Subcutaneous adipose tissue (tissue), 3 donors: ENCODE measurements around a stretch of chr9.

DNA sequence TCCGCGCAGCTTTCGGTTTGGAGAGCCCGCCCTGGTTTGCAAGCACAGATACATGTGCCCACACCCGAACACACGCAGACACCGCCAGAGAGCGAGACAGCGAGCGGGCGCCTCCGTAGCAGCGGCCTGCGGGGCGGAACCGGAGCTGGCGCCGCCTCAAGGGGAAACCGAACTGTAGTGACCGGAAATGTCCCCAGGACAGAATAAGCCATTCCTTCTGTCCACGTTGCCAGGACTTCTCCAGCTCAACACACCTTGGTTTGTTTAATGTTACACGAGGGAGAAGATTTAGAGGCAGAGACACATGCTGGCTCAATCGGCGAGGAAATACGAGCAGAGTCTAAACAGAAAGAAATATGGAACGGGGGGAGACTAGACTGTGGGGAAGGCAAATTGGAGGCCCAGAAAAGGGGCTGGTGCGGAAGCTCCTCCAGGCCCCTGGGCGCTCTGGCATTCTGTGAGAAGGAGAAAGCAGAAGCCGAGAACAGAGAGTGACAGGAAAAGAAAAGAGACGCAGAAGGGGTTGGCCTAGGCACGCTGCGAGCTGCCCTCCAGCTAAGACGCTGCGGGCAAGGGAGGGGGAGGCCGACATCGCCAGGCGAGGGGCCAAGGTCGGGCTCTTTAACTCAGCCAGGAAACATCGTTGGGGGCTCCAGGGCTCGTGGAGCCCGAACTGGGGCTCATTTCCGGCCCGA, 3.0 kb upstream of the PAX5 start:
- PRO-cap: no peak
- RAMPAGE, long total RNA, 3 experiments: no peak in any of the 3 experiments

DNA sequence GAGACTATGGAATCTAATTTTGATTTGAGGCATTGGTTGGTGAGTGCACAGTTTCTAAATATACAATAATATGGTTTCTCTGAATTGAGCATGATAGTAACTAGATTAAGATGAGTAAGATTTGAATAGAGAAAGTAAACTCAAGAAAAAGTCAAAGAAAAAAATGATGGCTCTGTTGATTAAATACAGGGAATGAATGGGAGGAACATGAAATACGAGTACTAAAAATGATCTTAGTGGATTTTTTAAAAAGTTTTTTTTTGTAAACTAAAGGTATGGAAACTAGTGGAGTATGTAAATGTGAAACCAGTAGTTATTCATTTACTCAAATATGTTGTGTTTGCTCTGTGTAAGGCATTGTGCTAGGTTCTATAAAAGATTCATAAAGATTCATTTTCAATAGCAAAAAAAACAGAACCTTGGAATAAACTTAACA, 101.2 kb downstream of the ZCCHC7 start:
- PRO-cap: no peak
- RAMPAGE, long total RNA, 3 experiments: no peak in any of the 3 experiments

DNA sequence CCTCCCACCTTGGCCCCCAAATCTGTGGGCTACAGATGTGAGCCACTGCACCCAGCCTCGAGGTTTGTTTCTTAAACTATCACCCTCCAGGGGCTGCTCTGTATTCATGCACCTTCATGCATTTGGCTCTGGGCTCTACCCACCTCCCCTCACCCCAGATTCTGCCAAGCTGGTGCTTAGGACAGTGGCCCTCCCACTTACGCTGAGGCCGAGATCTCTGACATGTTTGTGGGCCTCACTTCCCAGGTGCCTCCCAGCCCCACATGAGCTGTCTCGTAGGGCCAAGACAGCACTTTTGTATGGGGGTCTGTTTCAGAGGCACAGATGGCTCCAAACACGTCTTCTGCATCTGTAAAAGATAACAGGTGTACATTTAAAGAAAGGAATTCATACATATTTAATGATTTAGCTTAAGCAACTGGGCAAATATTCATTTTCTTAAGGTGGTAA, 28.0 kb upstream of the GRHPR start:
- PRO-cap: no peak
- RAMPAGE, long total RNA, 3 experiments: no peak in any of the 3 experiments

- PRO-cap: no peak
- RAMPAGE, long total RNA, 3 experiments: no peak in any of the 3 experiments
Measured at GRCh38 chr9:37421935-37422423, 517 bp upstream of the GRHPR start.

GRCh38 chr9:37968931-37969692, 65.2 kb upstream of the SLC25A51 start:
- PRO-cap: no peak
- RAMPAGE, long total RNA, 3 experiments: no peak in any of the 3 experiments

DNA sequence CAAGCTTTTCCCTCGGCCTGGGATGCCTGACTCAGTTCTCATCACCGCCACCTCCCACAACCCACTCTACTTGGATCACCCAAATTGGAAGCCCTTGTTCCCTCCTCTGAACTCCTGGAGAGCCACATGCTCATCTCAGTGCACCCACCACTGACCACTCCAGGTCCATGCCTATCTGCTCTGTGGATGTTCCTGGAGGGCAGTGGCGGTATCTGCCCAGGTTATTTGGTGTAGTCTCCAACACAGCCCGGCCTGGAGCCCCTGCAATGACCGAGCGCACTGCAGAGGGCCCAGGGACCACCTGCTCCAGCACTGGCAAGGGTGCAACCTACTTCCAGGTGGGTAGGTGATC, 58.5 kb downstream of the SHB start:
- PRO-cap: no peak
- RAMPAGE, long total RNA, 3 experiments: no peak in any of the 3 experiments

DNA sequence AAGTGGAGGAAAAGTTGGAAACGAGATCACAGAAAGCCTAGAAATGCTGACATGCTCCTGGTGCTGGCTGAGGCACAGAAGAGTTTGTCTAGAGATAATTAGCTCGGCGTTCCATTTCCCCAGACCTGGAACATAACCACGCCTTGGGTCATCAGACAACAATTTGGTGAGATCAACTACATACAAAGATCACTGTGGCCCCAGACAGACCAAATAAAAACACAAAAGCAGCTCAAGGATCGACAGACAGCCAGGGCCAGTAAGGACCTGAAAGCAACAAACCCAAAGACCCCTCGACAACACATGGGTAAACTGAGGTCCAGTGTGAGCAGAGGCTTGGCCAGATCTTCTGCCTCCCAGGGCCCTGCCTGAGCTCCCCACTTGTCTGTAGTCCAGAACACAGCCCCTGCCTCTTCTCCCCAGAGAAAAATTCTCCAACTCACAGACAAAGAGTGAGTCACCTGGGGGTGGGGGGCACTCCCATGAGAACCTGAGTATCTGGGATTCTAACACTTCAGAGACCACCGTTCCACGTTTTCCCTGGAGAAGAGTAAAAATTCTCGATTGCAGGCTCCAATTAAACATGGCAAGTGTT, 52.4 kb downstream of the SHB start:
- PRO-cap: no peak
- RAMPAGE, long total RNA, 3 experiments: no peak in any of the 3 experiments

GRCh38 chr9:38024267-38024925, 44.6 kb downstream of the SHB start:
- PRO-cap: no peak
- RAMPAGE, long total RNA, 3 experiments: no peak in any of the 3 experiments

DNA sequence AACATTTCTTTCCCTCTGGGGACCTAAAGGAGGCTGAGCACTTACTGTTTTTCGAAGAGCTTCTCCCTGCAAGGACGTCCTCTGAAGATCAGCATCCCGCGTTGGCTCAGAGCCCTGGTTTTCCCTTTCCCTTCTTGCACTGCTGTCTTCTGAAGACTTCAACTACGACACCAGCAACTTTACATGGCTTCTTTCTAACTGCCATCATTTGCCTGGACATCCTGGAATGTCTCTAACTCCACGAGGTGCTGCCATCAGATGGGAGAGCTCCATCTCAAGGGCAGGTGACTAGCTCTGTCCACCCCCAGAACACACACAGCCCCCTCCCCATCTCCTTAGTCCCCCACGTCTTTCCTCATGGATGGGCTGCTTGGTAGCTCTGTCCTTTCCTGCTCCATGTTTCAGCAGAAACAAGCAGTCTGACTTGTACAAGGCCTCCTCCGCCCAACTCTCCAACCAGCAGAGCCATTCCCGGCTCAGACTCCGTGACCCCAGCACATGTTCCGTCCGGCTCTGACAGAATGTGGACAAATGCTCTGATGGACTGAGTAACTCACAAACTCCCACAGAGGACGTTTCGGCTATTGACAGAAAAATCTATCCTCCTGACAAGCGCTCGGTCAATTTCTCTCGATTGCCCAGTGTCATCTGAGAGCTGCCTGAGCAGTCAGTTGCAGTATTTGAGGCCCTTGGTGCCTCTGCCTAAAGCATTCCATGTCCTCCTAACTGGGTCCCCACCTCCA, 17.0 kb downstream of the SHB start:
- PRO-cap: no peak
- RAMPAGE, long total RNA, 3 experiments: no peak in any of the 3 experiments

DNA sequence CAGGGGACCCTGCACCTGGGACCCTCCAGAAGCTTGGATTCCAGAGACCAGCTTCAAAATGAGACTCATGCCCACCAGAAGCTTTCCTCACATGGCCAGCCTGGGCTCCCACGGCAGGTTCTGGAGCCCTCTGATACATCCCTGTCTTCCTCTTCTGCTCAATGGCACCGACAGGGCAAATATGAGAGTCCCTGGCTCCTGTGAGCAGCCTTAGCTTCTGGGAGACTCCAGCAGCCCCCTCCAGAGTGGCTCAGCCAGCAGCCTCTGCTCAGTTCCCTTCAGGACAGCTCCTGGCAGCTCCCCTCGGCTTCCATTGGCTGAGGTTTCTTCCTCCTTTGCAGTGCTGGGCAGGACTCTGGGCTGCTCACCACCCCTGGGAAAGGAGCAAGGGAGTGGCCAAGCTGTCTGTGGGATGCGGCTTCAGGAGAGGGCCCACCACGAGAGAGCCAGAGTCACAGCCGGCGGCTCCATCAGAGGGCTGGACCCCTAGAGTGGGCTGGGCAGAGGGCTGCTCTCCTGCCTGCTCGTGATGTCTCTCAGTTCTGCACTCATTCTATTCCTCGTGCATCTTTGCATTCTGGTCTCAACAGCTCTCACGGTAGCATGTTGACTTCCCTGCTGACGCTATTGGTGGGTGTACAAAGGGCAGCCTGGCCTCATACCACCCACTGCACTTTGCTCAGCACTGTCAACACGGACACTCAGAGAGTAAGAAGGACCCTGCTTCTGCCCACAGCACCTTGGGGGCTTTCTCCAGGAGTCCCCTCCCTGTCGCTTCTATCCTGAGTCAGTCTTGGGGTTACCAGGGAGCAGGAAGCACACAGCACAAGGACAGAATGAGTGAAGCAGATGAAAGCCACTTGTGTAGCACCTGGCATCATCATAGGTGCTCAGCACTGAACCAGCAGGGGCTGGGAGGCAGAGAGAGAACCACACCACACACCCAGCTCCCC, 81.0 kb upstream of the ALDH1B1 start:
- PRO-cap: unidirectional peak, minus-strand start at position 266 of the sequence
- RAMPAGE, long total RNA, 3 experiments: no peak in any of the 3 experiments

DNA sequence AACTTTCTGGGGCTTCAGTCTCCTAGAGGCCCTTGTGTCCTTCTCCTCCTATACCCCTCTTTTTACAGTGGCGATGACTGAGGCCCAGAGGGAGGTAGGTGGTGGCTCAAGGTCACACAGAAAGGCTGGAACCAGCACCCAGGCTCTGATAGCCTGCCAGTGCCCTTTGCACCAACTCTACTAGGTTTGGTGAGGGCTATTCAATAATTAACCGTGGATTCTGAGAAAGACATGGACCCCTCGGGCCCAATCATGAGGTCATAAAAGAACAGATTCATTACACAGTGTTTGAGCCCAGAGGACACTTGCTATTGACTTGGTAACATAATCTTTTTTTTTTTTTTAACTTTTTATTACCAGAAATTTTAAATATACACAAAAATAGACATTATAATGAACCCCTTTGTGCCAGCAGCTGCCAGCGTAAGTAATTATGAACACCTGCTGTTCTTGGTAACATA, 6.1 kb upstream of the ALDH1B1 start:
- PRO-cap: no peak
- RAMPAGE, long total RNA, 3 experiments: no peak in any of the 3 experiments

DNA sequence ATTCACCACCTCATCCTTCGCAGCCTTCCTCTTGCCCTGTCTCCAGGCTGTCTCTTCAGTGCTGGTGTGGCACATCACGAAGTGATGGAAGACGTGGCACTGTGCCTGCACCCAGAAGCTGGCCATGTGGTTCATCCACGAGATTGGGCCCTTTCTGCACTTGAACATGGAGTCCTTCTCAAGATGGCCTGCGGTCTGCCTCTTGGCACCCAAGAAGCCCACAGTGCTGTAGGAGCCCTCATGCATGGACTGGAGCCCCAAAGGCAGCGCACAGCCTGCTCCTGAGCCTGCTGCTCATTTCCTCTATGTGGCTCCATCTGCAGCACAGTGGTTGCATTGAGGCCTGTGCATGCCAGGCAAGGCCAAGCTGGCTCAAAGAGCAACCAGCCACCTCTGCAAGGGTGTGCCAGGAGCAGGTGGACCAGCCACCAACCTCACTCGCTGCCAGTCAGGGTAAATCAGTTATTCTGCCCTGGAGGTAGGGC, 52.4 kb downstream of the ANKRD18A start:
- PRO-cap: no peak
- RAMPAGE, long total RNA, 3 experiments: no peak in any of the 3 experiments

DNA sequence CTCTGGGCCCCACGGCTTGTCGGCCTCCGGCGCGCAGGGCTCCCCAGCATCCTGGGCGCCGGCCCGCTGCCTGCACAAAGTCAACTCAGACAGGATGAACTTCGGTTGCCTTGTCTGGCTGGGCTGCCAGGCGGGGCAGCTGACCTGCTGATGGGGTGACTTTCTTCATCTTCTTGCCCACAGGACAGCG, 1.1 kb upstream of the ANKRD18A start:
- PRO-cap: no peak
- RAMPAGE, long total RNA, 3 experiments: no peak in any of the 3 experiments

GRCh38 chr9:38652394-38652670, 31.9 kb upstream of the ANKRD18A start:
- PRO-cap: no peak
- RAMPAGE, long total RNA, 3 experiments: no peak in any of the 3 experiments

- PRO-cap: no peak
- RAMPAGE, long total RNA, 3 experiments: no peak in any of the 3 experiments
Measured at GRCh38 chr9:38949621-38950177, 229.8 kb upstream of the FAM240B start.

- PRO-cap: no peak
- RAMPAGE, long total RNA, 3 experiments: start-site peak on the minus strand in 1 of 3 experiments, at chr9:40106594-40106618 at its widest, 41 reads per replicate
Measured at GRCh38 chr9:40105602-40106957, 750.6 kb downstream of the SPATA31A1 start.

DNA sequence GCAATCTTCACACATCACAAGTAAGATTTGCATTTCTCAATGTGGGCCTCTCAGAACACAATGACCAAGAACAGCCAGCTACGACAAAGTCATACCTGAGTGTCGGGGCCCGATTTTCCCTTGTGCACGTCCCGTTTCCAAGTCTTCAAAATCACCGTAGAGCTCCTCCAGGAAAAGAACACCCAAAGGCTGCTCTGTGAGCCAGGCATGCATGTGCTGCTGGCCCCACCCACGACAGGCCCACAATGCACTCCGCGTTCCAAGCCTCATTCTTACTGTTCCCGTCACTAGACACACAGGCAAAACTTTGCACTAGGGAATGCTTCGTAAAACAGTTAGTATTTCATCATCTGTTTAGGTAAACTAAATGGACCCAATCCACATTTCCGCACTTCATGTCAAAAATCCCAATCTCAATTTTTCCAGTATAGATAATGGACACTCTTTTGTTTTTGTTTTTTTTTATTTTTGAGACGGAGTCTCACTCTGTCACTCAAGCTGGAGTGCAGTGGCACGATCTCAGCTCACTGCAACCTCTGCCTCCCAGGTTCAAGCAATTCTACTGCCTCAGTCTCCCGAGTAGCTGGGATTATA, 549.5 kb downstream of the FOXD4L6 start:
- PRO-cap: no peak
- RAMPAGE, long total RNA, 3 experiments: start-site peak on the minus strand in 2 of 3 experiments, centred at positions 176 to 235 of the sequence, 31 to 37 reads per replicate

DNA sequence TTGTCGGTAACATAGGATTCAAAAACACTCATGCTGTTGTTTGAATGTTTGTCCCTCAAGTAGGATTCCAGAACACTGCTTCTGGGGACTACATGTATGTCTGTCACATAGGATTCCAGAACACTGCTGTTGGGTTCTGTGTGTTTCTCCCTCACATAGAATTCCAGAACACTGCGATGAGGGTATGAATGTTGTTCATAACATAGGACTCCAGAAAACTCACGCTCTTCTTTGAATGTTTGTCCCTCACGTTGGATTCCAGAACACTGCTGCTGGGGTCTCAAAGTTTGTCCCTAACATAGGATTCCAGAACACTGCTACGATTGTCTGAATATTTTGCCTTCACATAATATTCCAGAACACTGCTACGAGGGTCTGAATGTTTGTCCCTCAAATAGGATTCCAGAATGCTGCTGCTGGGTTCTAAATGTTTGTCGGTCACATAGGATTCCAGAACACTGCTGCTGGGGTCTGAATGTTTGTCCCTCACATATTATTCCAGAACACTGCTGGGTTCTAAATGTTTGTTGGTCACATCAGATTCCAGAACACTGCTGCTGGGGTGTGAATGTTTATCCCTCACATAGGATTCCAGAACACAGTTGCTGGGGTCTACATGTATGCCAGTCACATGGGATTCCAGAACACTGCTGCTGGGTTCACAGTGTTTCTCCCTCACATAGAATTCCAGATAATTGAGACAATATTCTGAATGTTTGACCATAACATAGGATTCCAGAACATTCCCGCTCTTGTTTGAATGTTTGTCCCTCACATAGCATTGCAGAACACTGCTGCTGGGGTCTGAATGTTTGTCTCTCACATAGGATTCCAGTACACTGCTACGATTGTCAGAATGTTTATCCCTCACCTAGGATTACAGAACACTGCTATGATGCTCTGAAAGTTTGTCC, 202.1 kb downstream of the FOXD4L6 start:
- PRO-cap: no peak
- RAMPAGE, long total RNA, 3 experiments: no peak in any of the 3 experiments

GRCh38 chr9:40991498-40992181, 136.8 kb downstream of the FOXD4L6 start:
- PRO-cap: bidirectional peak, plus-strand start at chr9:40992261, minus-strand start at chr9:40992107
- RAMPAGE, long total RNA, 3 experiments: start-site peak on the minus strand in 2 of 3 experiments, at chr9:40991908-40992107 at its widest, 19 to 26 reads per replicate

DNA sequence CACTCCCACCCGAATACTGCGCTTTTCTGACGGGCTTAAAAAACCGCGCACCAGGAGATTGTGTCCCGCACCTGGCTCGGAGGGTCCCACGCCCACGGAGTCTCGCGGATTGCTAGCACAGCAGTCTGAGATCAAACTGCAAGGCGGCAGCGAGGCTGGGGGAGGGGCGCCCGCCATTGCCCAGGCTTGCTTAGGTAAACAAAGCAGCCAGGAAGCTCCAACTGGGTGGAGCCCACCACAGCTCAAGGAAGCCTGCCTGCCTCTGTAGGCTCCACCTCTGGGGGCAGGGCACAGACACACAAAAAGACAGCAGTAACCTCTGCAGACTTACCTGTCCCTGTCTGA, 21.7 kb upstream of the FOXD4L6 start:
- PRO-cap: no peak
- RAMPAGE, long total RNA, 3 experiments: no peak in any of the 3 experiments